Epithelial cell of proximal tubule (primary cell): Measurements from ENCODE around the genes FOXD3 and CACHD1.

DNA sequence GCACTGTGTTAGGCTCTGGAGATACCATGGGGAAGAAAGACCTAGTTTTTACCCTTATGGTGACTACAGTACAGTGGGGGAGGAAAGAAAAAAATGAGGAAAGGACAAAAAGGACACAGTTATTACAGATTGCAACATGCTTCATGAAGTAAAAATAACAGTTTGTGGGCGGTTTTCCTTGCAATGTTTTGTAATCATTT, 120.3 kb downstream of the TM2D1 start:
- RAMPAGE, long total RNA, result no peak
- RRBS, result no CpG with 5 or more reads among the region's 1 CpG

DNA sequence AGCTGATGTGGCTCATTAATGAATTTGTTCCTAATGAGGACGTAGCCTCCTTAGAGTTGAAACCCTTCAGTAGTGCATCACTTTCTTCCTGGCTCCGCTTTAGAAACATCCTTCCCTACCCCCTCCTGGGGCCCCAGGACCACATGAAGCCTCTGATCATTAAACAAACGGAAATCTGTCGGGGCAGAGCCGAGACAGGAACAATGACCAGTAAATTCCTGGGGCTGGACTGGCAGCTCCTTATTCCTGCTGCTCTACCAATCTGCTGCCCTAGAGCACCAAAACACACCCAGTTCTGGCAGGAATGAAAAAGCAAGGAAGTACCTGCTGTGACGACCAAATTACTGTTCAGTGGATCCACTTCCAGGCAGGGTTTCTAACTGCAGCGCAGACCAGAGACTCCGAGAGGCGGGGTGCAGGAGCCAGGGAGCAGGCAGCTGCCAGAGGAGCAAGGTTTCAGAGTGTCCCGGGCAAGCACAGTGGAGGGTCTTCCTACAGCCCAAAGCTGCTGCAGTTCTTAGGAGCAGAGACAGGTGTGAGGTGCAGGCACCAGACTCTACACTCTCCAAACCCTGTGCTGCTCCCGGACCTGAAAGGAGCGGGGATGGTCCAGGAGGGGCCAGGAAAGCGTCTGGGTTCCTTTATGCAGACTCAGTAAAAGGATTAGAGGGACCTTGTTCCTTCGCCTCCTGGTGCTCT, 32.4 kb downstream of the KANK4 start:
- RAMPAGE, long total RNA, result no peak
- RRBS, result 29% methylated on average over 1 of the region's 14 CpGs

- RAMPAGE, long total RNA, result no peak
- RRBS, result no CpG with 5 or more reads among the region's 1 CpG
Measured at GRCh38 chr1:62444450-62444969, 7.7 kb downstream of the USP1 start.

- RAMPAGE, long total RNA, result no peak
- RRBS, result no CpG with 5 or more reads among the region's 2 CpGs
Measured at GRCh38 chr1:62612744-62613048, 15.4 kb downstream of the ANGPTL3 start.

- RAMPAGE, long total RNA, result no peak
- RRBS, result 3% methylated on average over 36 of the region's 97 CpGs
Measured at GRCh38 chr1:63321770-63322932, at the start of gene FOXD3. FOXD3 (plus strand) TSS chr1:63322567.

GRCh38 chr1:63329380-63329994, 7.1 kb downstream of the FOXD3 start:
- RAMPAGE, long total RNA, result no peak
- RRBS, result 9% methylated on average over 4 of the region's 32 CpGs

DNA sequence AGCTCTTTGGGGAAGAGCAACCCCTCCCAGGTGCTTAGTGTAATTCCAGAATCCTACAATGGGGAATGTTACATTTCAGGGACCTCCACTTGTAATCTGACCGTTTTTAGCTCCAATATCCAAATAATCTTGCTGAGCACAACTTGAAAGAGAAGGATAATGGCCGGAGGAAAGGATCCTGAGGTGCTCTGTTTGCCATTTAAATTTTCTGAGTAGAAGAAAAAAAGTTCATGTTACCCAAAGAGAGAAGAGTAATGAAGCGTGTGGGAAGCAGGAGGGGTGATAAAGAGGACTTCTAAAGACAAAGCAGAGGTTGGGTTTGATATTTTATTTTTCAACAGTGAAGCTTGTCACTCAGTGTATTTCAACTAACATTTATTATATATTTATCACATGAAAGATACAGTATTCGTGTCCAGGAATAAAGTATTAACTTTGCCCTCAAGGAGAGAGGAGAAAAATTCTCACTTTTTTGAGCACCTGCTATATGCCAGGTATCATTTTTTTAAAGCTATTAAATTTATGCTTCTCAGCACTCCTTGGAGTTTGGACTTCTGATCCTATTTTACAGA, 7.1 kb downstream of the ROR1 start:
- RAMPAGE, long total RNA, result no peak
- RRBS, result no CpG with 5 or more reads among the region's 4 CpGs

GRCh38 chr1:63782363-63783327, 8.8 kb downstream of the ROR1 start:
- RAMPAGE, long total RNA, result no peak
- RRBS, result no CpG with 5 or more reads among the region's 7 CpGs

DNA sequence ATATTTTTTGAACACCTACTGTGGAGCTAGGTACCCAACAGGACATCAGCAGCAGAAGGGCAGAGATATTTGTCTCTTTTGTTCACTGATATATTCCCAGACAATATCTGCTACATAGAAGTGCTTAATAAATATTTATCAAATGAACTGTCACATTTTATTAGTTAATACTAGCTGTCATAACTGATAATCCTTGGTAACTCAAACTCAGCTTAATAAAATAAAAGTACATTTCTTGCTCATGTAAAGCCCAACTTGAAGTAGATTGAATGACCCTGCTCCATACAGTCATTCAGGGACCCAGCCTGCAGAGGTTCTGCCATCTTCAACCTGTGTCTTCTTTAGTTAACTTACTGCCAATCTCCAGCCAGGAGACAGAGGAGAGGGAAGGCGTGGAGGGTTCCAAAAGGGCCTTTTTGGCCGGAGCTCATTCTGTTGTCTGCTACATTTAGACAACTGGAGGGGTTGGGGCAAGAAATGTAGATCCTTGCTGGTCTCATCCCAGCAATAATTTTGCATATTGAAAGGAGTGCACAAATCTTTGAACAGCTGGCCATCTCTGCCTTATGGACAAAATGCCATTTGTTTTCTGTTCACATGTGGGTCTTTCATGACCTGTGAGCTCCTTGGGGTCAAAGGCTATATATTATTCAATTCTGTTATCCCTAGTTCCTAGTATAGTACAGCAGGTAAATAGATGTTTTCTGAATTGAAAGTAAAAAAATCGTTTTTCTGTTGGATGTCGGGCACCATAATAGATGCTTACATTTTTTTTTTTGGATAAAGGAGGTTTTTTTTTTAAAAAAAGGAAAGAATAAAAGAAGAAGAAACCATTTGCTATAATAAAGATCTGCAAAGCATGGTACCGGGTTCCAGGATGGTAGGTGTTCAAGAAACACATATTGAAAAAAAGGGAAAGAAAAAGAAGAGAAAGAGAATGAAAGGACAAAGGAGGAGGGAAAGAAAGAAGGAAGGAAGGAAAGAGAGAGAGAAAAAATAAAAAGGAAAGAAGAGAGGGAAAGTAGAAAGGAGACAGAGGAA, 124.1 kb downstream of the ROR1 start:
- RAMPAGE, long total RNA, result no peak
- RRBS, result no CpG with 5 or more reads among the region's 5 CpGs

- RAMPAGE, long total RNA, result no peak
- RRBS, result no CpG with 5 or more reads among the region's 5 CpGs
Measured at GRCh38 chr1:63912591-63912973, 138.8 kb downstream of the ROR1 start.

- RAMPAGE, long total RNA, result no peak
- RRBS, result no CpG with 5 or more reads among the region's 5 CpGs
Measured at GRCh38 chr1:64469134-64469448, 838 bp upstream of the CACHD1 start.

DNA sequence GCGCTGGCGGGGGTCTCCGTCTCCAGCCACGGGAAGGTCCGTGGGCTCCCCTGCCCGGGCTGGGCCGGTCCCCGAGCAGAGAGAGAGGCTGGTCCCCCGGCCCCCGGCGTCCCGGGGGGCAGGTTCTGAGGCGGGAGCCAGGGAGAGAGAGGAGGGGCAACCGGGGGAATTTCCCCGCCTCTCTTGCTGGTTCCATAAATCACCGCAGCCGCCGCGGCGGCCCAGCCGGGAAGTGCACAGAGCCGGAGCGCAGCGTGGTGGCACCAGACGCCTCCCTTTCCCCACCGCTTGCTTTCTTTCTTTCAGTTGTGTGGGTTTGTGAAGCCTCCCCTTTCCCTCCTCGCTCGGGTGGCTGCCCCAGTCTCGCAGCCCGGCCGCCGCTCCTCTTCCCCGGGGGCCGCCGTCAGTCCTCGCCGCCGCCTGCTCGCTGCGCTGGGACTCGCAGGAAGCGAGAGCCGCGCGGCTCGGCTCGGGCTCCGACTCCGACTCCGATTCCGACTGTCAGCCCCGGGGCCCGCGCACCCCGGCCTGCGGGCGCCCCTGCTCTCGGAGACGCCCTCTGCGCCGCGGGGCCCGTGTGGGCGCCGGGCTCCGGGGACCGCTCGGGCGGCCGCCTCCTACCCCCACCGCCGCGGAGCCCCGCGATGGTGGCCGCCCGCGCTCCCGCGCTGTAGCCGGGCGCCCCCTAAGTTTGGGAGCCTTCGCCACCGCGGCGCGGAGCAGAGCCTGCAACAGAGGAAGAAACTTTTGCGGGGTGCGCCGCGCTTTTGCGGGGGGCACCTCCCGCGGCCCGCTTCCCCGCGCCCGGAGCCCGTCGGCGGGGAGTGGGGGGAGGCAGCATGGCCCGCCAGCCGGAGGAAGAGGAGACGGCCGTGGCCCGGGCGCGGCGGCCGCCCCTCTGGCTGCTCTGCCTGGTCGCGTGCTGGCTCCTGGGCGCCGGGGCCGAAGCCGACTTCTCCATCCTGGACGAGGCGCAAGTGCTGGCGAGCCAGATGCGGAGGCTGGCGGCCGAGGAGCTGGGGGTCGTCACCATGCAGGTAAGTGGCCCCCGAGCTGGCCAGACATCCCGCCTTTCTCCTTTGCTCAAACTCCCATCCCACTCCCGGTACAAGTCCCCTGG, at the start of gene CACHD1:
TSS of gene CACHD1 (plus strand) at position 224 of the 1,120 bp plus-strand sequence.
- RAMPAGE, long total RNA, result no peak
- RRBS, result 2% methylated on average over 59 of the region's 126 CpGs

DNA sequence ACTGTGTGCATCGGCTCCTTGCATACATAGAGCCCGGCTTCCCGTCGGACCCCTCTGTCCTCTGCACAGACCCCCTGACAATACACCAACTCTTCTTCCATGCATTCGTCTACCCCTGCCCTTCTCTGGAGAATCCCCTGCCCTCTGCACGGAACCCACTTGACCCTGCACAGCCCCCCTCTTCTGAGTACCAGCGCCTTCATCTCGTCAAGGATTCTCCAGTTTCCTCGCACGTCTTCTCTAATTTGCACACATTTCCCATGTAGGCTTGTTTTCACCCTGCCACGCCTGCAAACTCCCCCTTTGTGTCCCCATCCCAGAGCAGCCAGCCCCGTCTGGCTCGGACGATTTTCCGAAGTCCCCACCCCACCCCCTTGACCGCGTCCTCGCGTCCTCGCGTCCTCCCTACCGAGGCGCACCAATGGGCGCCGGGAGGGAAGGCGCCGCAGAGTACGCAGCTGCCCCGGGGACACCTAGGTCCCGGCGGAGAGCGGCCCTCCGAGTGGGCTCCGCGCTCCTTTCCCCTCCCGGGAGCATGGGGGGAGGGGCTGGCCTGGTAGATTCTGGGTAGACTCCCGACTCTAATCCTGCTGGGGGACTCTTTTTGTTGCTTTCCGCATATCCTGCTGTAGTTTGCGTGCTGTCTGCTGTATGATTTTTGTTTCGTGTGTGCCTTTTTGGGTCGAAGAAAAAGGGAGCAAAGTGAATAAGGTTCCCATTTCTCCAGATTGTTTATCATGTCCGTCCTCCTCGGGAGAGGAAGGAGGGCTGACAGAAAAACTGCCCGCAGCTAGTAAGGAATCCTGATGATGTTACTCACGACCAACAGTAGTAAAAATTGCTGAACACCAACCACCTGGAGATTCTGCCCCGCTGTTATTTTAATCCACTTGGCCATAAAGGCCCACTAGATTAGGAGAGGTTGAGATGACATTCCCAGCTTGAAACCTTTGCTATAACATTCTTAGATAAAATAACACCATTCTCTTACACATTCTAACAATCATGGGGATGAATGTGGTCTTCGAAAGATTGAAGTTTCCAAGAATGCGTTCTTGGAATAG, 1.4 kb downstream of the CACHD1 start:
- RAMPAGE, long total RNA, result no peak
- RRBS, result 1% methylated on average over 9 of the region's 48 CpGs

DNA sequence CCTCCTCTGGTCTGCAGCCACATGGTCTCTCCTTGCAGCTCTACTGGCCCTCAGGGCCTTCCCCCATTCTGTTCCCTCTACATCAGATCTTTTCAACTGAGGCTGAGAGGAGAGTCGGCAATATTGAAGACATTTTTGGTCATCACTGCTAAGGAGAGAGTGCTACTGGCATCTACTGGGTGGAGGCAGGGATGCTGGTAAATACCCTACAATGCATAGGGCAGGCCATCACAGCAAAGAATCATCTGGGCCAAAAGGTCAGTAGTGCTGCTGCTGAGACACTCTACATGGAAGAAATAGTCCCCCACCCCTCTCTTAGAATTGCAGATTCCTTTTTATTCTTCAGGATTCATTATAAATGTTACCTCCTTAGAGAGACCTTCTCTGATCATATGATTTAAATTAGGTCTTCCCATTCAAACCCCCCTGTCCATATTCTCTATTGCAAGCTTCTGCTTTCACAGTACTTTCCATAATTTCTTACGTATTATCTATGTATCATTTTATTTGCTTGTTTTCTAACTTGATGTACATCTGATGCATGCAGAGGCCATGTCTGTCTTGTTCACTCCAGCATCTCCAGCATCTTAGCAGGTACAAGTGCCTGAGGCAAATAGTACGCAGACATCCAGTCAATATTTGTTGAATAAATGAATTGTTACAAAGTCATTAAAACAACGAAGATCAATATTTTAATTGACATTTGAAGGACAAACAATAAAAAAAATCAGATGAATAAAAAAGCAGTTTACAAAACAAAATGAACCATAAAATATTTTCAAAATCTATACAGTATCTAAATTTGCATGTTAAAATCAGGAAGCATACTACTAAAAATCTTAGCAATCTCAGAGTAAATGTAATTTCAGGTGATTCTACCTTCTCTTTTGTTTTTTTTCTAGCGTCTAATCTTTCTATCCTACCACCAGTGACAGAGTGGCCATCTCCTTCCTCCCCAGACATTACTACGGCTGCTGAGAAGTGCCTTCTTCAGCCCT, 94.0 kb downstream of the JAK1 start:
- RAMPAGE, long total RNA, result no peak
- RRBS, result no CpG with 5 or more reads among the region's 6 CpGs

DNA sequence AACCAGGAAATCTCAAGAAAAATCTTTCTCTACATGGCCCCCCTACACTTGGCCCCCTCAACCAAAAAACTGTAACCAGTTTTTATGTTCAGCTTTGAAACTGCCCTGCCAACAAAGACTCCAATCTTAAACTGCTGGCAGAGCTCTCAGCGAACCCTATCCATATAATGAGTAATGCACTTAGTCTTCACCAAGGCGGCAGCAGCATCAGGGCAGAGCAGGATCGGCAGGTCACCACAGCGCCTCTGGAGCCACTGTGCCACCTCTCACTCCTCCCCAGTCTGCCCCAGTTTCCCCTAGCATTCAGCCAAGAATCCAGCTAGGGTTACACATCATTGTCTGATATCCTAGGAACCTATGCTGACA, 71.6 kb downstream of the JAK1 start:
- RAMPAGE, long total RNA, result no peak
- RRBS, result no CpG with 5 or more reads among the region's 4 CpGs

DNA sequence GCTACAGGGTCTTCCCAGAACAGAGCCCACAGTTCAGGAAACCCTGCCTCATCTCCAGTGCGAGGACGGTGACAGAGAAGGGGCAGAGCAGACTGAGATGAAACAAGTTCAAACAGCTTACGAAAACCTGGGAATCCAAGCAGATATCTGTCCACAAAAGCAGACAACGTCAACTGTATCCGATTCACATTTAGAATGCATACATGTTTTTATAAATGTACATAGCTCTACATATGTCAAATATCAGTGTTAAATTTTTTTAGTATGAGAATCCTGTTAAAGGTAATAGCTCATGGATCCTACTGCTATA, 61.2 kb downstream of the JAK1 start:
- RAMPAGE, long total RNA, result no peak
- RRBS, result no CpG with 5 or more reads among the region's 5 CpGs

DNA sequence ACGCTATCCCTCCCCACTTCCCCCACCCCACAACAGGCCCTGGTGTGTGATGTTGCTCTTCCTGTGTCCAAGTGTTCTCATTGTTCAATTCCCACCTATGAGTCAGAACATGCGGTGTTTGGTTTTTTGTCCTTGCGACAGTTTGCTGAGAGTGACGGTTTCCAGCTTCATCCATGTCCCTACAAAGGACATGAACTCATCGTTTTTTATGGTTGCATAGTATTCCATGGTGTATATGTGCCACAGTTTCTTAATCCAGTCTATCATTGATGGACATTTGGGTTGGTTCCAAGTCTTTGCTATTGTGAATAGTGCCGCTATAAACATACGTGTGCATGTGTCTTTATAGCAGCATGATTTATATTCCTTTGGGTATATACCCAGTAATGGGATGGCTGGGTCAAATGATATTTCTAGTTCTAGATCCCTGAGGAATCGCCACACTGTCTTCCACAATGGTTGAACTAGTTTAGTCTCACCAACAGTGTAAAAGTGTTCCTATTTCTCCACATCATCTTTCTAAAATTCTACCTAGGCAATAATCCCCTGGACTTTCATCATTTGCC, 47.1 kb downstream of the JAK1 start:
- RAMPAGE, long total RNA, result no peak
- RRBS, result no CpG with 5 or more reads among the region's 8 CpGs

DNA sequence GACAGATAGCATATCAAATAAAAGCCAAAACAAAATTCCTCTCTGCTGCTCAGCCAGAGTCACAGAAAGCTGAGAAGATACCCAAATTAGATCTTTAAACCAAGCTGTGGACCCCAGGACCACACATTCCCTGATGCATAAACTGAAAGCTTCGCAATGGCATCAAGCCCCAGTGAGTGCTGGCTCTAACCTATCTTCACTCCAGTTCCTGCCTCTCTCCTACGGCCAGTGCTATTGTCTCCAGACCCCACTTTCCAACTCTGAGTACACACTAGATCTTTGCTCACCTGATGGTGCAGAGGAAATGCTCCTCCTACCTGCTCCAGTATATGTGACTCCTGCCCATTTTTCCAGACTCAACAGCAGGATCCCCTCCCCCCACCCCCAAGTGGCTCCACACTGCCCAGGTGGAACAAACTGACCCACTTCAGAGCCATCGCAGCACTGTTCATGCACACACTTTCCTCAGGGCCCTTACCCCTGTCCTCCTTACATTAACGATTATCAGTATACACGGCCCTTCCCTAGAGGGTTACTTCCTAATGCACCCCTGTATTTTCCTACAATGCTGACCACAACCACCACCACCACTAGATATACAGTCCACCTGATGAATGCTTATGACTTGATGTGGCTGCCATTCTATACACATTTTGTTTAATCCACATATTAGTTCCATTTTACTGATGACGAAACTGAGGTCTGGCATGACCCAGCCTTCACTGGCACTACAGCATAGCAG, 40.2 kb downstream of the JAK1 start:
- RAMPAGE, long total RNA, result no peak
- RRBS, result no CpG with 5 or more reads among the region's 6 CpGs

DNA sequence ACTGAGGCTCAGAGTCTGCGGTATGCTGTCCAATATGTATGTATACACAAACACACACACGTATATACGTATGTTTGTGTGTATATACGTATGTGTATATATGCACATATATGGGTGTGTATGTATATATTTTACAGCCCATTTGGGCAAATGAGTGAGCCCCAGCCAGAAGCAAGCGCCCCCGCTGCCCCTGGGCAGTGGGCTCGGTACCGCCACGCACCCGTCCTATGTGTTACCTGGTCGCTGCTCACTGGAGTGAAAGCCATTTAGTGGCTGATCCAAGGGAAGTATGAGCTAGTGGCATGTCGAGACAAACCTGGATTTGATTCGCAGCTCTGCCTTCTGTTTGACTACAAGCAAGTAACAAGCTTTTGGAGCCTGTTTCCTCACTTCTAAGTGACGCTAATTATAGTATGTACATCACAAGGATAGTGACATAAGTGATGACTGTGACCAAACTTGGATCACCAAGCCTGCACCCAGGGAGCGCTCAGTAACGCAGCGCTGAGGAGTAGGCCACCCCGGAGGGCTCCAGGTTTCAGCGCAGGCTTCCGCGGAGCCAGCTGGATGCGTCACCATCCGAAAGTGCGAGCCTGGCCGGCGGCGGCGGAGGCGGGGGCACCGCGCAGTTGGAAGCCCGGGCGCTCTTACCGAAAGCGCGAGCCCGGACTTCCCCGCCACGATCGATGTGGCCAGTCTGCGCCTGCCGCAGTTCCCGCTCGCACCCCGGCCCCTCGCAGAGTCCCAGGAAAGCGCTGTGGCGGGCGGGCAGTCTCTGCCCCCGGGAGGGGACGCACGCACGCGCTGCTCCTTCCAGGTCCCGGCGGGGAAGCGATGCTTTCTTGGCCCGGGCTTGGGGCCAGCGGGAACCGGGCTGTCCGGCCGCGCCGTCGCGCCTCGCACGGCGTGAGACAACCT, 36.0 kb upstream of the JAK1 start:
- RAMPAGE, long total RNA, result no peak
- RRBS, result 7% methylated on average over 34 of the region's 69 CpGs

- RAMPAGE, long total RNA, result no peak
- RRBS, result no CpG with 5 or more reads among the region's 5 CpGs
Measured at GRCh38 chr1:65065571-65065964, 82.4 kb upstream of the AK4 start.